PC-3 (cell line): ENCODE measurements around the genes GPR55, C2orf72, ARMC9 and ALPI.

DNA sequence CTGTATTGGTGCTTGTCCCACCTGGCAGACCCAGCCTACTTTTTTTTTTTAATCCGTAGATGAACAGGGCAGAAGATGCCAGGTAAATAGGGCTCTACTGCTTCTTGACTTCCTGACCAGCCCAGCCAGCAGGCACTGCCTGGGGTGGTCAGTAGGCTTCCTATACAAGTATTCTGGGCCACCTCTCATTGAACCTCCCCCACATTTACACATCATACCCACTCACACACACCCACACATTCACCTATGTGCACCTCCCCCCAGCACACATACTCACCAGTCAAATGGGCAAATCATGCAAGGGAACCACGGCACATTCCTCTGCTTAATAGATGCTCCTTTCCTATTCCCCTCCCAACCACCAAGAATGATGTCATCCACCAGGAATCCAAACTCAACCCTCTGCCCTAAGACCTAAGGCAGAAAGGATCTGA lies 21.8 kb upstream of the CAB39 start:
- RAMPAGE, long total RNA = no peak

DNA sequence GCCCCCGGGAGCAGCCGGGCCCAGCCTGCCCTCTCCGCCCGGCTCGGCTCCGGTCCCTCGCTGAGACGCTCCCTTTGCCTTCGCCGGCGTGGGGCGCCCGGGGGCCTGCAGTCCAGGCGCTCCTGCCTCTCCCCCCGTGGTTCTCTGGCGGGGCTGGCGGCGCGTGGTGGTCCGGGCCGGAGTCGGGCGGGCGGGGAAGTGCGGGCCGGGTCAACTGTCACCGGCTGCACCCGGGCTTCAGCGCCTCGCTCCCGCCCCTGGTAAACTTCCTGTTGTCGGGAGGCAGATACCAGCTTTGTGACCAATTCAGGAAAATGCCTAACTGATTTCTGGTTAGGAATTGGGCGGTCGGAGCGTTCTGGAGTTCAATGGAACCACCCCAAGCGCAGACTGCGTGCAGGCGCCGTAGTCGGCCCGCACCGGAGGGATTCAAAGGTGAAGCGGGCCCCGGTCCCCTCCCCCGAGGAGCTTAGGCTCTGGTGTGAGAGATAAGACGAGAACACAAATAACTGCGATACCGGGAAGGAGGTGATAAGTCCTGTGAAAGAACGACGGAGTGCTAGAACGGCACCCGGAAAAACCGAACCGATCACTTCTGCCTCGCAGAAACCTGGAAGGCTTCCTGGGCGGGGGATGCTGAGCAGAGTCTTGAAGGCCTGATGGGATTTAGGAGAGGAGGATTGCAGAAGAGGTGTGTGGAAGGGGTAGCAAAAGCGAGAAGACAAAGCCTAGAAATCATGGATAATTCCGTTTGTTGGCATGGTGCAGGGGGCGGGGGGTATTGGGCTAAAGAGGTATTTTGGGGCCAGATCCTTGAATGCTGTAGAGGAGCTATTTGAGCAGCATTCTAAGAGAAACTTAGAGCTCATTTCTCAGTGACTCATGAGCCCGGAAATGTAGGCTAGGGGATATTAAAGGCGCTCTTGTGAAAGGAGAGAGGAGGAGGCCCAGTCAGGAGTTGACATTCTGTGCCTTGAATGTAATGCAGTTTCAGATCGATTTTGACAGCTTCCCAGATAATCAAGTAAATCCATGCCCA lies 1.0 kb downstream of the CAB39 start:
- RAMPAGE, long total RNA = no peak

- RAMPAGE, long total RNA = no peak
Observed at GRCh38 chr2:230717215-230718041, 4.8 kb downstream of the CAB39 start.

- RAMPAGE, long total RNA = no peak
Observed at GRCh38 chr2:230797374-230798252, 67.1 kb upstream of the ITM2C start.

- RAMPAGE, long total RNA = no peak
Observed at GRCh38 chr2:230880041-230880361, 15.3 kb downstream of the ITM2C start.

DNA sequence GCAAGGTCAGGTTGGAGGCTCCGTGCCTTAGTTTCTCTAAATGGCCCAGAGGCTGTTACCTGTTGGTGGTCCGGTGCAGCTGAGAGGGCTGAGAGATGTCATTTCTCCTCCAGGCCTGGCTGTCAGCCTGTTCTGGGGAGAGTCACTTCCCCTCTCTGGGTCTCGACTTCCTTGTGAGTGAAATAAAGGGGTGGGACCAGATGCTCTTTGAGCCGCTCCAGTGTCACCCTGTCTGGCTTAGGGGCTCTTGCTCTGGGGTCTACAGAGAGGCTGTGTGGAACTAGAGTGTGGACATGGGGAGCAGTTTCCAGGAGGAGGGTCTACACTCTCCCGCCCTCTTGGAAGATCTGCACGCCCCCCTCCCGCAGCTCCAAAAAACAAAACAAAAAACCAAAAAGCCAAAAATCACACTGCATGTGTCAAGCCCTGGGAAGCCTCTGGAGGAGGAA lies at the start of gene GPR55:
TSS of gene GPR55 (minus strand) at position 134 of the 449 bp plus-strand sequence.
- RAMPAGE, long total RNA = no peak

GRCh38 chr2:231037132-231037688 lies at the start of gene C2orf72:
Gene C2orf72 (plus strand): TSS chr2:231037523.
- RAMPAGE, long total RNA = no peak

DNA sequence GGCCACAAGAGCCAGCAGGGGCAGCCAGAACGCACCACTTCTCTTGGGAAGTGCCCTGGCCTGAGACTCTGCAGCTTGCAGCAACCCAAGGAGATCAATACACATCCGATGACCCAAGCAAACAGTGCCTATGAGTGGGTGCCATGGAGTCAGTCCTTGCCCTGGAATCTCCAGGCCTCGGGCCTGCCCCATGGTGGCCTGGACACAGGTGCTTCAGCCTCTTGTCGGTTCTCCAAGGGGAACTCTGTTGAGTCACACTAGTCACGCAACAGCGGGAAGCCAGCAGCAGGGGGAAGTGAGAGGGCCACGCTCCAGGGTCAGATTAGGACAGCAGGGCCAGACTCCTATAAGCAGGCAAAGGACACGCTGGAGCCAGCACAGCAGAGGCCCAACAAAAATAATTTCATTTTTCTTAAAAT lies 16.6 kb upstream of the ARMC9 start:
- RAMPAGE, long total RNA = no peak

DNA sequence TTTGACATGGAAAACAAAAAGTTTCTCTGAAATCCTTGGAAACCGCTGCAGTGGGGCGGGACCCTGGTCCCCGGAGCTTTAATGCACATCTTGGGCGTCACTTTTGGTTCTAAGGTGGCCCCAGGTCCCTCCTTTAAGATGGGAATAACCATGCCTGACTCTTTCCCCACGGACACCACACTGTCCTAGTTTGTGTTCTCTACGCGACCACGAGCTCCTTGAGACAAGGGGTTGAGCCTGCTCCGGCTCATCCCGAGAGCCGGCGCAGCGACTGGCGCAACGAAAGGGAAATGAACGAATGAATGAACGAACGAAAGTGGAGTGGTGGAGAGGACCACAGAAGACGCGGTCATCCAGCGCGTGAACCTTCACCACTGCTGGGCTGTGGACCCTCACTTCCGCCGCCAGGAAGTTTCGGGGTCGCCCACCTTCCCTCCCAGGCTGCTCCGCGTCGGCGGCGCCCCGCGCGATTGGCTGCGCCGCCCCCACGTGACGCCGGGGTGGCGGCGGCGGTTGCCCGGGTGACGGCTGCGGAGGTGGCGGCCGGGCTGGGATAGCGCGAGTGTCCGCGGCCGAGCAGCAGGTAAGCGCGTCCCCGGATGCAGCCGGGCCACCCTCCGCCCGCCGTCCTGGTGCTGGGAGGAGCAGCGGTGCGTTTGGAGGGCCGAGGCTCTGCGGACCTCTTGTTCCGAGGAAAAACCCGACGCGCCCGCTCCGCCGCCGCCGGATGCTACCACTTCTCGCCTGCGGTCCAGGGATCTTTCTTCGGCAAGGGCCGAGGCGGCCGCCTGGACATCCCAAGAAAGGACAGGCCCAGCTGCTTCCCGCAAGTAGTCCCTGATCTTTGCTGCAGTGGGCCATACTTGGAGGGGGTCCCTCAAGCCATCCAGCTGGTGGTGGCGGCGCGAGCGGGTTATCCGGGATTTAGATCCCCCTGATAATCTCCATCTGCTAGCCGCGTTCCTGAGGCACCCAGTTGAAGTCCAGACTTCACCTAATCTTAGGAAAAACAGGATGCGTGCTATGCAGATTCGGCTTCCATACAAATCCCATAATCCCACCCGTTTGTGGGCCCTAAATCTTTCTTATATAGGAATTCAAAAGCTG lies at the start of gene ARMC9:
TSS of gene ARMC9 (plus strand) at position 516 of the 1,107 bp plus-strand sequence.
- RAMPAGE, long total RNA = start-site peak on the plus strand centred at position 542 of the sequence, 67 bp wide, 59 and 55 reads in 2 replicates

GRCh38 chr2:231241707-231242638 lies 43.5 kb downstream of the ARMC9 start:
- RAMPAGE, long total RNA = no peak

DNA sequence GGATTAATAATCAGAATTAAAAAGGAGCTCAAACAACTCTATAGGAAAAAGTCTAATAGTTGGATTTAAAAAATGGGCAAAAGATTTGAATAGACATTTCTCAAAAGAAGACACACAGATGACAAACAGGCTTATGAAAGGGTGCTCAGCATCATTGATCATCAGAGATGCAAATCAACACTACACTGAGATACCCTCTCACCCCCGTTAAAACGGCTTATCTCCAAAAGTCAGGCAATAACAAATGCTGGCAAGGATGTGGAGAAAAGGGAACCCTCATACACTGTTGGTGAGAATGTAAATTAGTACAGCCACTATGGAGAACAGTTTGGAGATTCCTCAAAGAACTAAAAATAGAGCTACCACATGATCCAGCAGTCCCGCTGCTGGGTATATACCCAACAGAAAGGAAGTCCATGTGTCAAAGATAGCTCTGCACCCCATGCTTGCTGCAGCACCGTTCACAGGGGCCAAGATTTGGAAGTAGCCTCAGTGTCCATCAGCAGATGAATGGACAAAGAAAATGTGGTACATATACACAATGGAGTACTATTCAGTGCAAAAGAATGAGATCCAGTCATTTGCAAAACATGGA lies 46.7 kb upstream of the B3GNT7 start:
- RAMPAGE, long total RNA = no peak

GRCh38 chr2:231369873-231370963 lies 25.3 kb upstream of the B3GNT7 start:
- RAMPAGE, long total RNA = no peak

GRCh38 chr2:231378064-231378764 lies 17.3 kb upstream of the B3GNT7 start:
- RAMPAGE, long total RNA = no peak

GRCh38 chr2:231392979-231394027 lies 2.2 kb upstream of the B3GNT7 start:
- RAMPAGE, long total RNA = no peak

GRCh38 chr2:231627558-231628482 lies 35.2 kb downstream of the TEX44 start:
- RAMPAGE, long total RNA = no peak

DNA sequence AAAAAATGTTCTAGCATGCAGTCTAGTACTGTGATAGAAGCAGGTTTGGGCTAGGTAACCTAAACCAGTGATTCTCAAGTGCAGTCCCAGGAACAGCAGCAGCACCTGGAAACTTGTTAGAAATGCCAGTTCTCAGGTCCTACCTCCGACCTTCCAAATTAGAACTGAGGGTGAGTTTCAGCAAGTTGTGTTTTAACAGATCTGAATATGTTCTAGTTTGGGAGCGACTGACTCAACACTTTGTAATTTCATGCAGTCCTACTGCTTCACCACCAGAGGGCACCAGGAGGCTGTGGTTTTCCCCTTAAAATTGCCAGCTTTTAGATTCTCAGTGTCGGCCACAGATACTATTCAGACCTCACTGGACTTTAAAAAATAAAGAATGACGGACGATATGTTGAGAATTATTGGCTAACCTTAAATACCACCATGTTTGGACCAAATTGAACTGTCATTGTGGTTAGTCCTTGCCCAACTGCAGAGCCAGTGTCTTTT lies 20.2 kb downstream of the NPPC start:
- RAMPAGE, long total RNA = no peak

DNA sequence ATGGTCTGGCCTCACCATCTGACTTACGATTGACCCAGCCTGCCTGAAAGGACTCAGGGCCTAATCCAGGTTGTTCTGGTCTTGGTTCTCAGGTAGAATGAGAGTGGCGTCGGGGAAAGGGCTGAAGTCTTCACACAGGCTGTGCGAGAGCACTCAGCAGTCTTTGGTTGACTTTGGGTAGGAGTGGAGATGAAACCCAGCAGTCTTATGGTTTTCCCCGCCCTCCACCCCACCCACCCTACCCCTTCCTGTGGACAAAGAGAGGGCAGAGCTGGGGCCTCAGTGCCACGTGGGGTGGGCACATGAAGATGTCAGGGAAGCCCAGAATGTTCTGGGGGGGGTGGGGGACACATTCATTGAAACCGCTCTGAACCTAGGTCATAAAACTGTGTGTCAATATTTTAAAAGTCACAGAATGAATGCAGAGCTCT lies 58.7 kb upstream of the ALPP start:
- RAMPAGE, long total RNA = no peak

DNA sequence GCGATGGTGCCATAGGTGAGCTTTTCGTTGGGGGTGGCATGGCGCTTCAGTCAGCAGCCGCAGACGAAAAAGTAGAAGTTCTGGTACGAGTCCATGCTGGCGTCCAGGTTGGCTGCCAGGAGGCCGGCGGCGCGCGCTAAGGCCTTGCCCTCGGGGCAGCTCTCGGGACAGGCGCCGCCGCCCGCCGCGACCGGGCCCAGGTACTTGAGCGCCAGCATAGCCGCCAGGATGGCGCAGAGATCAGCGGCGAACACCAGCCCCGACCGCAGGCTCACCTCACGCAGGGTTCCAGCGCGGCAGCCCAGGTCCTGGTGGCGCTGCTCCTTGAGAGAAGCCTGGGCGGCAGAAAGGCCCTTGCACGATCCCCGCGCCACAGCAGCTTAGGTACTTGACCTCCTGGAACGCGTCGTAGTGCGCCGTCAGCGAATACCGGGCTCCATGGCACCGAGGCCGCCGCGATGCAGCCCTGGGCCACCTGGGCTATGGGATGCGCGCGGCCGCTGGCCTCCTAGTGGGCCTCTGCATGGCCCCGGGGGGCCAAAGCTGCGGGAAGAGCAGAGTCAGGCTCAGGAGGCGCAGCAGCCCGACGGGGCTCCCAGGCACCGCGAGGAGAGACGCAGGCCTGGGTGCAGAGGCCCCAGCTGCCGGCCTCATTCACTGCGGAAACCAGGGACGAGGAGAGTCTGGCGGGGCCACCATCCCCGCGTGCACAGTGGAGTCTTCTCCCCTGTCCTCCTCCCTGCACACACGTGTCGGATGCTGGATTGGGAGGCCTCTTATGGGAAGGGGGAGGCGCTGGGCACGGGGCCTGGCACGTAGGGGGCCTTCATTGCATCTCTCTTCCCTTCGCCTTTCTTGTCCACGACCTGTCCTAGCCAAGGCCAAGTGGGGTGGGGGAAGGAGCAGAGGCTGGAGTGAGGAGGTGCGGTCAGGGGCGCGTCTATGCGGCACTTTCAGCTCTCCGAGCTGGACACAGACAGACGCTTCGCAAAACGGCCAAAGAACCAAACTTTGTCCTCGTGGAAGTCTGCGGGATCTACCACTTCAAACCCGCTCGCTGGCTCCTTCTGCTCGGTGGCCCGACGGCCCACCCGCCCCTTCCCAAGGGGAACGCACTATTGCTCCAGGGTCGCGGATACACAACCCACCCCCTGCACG lies 13.1 kb downstream of the ALPG start:
- RAMPAGE, long total RNA = no peak

- RAMPAGE, long total RNA = no peak
Observed at GRCh38 chr2:232455874-232456387, at the start of gene ALPI. Gene ALPI (plus strand): TSS chr2:232456153.

DNA sequence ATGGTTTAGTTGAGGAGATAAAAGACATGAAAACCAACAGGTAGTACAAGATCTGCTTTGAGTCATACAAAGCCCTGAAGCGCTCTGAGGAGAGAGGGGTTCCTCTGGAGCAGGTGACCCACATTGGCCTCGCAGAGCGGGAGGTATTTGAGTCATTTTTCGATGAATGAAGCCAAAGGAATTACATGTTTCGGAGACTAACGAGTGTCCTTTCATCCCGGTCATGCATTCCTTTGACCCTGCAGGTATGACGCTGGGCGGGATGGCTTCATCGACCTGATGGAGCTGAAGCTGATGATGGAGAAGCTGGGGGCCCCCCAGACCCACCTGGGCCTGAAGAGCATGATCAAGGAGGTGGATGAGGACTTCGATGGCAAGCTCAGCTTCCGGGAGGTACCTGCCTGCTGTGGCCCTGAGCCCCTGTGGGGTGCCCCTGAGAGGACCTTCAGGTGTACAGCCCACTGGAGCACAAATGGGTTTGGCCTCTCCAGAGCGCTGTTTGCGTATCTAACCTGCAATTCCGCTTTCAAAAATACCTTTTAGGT lies 29.2 kb downstream of the EFHD1 start:
- RAMPAGE, long total RNA = no peak